Helper T cell (primary cell): Measurements from ENCODE around the genes C2CD4C, HCN2, WDR18 and ABCA7.

DNA sequence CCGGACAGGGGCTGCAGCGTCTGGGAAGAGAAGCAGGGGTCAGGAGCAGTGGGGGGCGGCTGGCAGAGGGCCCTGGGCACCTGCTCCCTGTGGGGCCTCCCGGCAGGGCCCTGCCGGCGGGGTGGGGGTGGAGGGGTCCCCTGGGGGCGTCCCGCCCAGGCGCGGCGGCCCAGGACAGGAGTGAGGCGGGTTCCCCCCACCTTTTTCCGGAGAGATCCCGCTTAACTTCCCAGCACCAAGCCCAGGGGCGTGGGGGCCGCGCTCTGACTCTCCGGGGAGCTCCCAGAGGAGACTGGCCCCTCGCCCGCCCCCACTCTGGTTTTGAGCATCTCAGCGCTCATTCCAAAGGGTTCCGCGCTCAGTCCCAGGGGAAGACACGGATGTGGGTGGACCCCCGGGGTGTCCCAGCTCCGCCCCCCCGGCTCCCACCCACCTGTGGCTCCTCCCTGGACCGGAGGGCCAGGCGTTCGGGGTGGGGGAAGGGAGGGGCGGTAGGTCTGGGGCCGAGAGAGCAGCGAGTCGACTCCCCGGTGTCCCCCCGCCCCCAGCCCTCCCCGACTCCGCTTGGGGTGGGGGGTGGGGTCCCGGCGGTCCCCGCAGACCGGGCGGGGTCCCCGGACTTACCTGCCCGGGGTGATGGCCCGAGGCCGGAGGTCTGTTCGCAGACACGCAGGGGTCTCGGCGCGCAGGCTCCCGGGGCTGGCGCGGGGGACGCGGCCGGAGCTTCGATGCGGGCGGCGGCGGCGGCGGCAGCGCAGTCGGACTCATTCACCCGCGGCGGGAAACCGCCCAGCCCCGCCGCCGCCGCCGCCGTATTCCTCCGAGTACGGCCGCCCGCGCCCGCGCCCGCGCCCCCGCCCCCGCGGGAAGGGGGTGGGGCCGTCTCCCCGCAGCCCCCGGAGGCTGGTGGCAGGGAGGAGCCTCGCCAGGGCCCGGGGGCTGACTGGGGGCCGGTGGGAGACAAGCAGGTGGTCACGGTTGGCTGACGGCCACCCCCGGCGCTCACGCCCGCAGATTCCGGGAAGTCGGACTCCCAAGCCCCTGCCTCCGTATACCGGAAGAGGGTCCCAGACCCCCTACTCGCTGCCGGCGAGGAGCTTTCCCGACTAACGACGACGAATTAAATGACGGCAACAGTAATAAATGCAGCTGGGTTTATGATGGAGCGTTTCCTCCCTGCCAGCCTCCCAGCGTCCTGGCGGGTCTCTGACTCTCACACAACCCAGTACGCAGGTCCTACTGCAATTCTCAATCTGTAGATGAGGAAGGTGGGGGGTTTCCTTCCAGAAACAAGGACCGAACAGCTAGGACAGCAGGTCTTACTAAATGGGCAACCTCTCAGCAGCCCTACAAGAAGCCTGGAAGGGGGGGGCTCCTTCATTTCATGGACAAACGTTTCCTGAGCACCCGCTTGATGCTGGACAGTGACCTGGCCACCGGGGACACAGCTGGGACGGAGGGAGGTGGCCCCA lies at the start of gene C2CD4C:
Gene C2CD4C, minus strand, starts transcription at position 766 of the 1,472 bp plus-strand sequence.
- PRO-cap, 2 experiments: no peak in any of the 2 experiments

- PRO-cap, 2 experiments: no peak in any of the 2 experiments
Measured at GRCh38 chr19:508598-509175, 1.4 kb downstream of the TPGS1 start.

- PRO-cap, 2 experiments: peak in 1 of 2 experiments; most common minus-strand start chr19:532929 (in 1)
Measured at GRCh38 chr19:532425-533584, 1.2 kb downstream of the CDC34 start.

DNA sequence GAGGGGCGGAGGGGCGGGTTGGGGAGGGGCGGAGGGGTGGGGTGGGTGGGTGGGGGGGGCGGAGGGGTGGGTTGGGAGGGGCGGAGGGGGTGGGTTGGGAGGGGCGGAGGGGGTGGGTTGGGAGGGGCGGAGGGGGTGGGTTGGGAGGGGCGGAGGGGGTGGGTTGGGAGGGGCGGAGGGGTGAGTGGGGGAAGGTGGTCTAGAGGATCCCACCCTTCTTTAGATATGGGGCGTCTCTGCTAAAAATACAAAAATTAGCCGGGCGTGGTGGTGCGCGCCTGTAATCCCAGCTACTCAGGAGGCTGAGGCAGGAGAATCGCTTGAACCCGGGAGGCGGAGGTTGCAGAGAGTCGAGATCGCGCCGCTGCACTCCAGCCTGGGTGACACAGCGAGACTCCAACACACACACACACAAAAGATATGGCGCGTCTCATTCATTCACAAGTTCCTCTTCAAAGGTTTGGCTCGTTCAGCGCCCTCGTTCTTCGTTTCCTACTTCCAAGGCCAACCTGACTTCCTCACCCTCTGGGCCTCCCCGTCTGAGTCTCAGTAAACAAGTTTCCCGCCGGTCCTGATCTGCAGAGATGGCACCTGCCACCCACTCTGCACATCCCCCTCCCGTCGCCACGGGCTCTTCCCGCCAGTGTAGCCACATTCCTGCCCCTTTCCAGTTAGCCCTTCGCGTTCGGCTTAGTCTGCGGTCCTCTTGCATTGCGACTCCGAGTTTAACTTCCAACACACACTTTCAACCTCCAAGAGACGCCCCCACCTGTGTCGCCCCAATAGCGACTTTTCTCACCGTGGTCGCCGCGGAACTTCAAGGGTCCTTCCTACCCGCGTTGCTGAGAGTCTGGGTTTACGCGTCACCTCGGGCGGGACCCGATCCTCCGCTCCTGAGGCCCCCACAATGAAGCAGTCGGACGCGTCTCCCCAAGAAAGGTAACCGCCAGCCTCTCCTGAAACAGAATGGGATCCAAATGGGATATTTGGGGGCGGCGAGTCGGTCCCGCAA lies 1.4 kb upstream of the BSG start:
- PRO-cap, 2 experiments: peak in 2 of 2 experiments; most common plus-strand start position 542 of the sequence (in 2); most common minus-strand start position 425 of the sequence (in 1)

DNA sequence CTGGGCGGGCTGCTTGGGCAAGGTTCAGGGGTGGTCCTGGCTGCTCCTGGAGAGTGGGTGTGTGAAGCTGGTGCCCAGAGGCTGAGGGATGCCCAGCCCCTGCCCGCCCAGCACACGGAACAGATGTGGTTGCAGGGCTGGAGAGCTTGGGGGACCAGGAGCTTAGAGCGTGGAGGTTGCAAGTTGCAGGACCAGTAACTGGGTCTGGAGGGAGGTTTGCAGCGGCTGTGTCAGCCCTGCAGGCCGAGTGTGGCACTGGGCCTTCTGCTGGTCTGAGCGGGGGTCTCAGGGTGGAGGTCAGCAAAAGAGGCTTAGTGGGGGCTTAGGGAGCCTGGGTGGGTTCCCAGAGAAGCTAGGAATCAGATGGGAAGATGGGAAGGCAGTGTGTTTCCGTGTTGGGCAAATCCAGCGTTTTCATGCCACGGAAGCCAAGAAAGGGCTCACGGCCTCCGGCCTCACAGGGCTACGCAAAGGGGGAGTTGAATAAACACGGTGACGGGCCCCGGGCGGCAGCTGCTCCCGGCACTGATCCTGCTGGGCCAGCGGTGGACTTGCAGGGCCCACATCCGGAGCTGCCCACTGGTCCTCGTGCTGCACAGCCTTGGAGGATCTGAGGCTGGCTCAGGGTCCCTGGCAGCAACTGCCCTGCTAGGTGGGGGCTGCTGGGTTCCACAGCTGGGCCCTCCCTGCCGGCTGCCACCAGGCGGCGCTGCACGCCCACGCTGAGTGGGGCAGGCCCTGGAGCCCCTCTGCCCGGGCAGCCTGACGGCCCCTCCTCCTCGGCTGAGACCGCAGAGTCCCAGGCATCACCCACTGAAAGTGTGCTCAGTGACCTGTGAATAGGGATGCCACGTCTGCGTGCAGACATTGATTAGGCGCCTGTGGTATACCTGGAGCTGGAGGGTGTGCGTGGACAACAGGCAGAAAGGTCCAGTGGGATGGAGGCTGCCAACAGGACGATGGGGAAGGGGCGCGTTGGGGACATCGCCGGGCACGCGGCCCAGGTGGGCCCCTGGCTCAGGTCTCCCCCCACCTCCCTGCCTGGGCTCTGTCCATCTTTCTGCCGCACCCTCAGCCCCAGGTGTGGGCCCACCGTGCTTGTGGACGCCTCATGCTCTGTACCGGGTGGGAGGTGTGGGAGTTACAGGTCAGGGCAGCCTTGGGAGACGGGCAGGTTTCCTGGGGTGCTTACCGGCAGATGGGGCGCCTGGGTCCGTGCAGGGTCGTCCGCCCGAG lies 5.4 kb upstream of the HCN2 start:
- PRO-cap, 2 experiments: no peak in any of the 2 experiments

DNA sequence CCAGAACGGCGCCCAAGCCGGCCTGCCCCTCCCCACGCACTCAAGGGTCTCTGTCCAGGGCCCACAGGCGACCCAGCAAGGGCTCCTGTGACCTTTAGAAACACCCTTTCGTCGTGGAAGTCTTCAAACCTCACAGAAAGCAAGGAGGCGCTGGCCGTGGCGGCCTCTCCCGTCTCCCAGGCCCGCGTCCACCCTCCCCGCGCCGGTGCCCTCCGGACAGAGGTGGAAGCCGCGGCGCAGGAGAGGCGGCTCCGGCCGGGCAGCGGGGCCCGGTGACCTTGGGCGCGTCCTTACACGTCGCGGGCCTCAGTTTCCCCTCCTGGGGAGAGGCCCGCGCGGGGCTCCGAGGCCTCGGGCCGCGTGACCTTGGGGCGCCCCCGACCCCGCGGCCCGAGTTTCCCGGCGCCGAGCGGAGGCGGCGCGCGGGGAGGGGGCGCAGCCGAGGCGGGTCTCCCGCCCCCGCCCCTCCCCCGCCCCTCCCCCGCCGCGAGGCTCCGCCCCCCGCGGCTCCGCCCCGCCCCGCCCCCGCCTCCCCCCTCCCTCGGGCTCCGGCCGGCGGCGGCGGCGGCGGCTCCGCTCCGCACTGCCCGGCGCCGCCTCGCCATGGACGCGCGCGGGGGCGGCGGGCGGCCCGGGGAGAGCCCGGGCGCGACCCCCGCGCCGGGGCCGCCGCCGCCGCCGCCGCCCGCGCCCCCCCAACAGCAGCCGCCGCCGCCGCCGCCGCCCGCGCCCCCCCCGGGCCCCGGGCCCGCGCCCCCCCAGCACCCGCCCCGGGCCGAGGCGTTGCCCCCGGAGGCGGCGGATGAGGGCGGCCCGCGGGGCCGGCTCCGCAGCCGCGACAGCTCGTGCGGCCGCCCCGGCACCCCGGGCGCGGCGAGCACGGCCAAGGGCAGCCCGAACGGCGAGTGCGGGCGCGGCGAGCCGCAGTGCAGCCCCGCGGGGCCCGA lies at the start of gene HCN2:
Gene HCN2, plus strand, starts transcription at position 539 of the 947 bp plus-strand sequence.
- PRO-cap, 2 experiments: no peak in any of the 2 experiments

DNA sequence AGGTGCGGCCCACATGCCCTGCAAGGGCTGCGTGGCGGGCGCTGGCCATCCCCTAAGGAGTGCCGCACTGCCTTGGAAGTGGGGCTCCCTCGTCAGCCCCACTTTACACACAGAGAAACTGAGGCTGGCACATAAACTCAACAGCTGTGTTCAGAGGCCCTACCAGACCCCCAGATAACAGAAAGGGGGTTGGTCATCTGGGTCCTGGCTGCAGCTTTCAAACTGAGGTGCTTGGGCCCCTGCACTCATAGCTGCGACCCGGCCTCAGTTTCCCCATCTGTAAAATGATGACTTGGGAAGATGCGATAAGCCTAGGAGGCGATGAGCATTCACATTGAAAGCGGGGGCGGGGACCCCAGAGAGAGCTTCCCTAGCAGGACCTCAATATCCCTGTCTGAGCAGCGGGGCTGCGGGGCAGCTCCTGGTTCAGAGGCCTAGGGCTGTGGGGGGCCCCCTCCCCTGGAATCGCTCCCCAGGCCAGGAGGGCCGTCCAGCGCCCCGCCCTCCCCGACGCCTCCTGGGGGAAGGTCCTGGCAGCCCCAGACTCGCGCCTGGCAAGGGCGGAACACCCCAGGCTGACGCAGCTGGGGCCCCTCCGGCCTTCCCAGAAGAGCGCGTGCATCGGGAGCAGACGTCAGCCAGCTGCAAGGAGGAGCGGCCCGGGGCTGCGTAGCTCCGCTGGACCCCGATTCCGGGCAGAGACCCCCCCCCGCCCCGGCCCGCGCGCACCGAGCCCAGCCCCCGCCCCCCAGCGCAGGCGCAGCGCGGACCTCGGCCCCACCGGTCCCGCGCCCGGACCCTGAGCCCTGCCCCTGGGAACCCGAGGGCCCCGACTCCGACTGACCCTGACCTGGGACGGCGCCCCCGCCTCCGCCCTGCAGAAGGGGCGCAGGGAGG lies 3.4 kb downstream of the FSTL3 start:
- PRO-cap, 2 experiments: peak in 2 of 2 experiments; most common plus-strand start position 607 of the sequence (in 1)

DNA sequence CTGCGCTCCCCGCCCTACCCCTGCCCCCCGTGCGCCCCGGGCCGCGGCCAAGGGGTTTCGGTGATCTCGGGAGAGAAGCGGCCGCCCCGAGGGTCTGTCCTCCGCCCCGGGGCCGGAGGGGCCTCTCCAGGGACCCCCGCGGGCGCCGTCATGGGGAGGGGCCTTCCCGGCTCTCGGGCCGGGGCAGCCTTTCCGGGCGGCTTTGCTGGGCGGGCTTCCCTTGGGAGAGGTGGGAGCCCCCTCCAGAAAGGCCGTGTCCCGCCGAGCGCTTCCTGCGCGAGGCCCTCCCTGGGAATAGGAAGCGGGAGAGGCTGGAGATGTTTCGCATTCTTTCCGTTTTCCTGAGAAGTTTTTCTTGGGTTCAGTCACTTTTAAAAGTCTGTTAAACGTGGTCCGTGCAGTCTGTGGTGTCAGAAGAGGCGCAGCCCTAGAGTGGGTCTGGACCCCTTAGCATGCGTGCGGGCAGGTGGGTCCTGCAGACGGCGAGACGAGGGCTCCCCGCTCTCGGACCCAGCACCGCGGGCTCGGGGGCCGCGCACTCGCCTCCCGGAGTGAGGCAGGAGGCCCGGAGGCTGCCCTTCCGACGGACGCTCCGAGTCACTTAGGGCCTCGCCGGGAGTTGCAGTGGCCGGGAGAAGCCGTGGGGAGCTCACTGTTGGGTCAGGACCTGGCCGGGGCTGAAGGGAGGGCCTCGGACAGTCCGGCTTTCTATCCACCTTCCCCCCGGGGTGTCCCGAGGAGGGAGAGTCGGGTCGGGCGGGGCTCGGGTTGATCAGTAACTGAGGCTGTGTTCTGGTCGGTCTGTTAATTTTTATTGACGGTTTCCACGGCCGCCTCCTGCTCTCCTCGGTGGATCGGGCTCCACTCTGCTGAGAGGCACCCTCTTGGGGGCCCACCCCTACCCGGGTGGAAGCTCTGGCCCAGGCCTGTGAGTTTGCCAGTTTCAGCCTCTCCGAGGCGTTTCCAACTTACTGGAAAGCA lies 1.1 kb downstream of the PTBP1 start:
- PRO-cap, 2 experiments: no peak in any of the 2 experiments

- PRO-cap, 2 experiments: no peak in any of the 2 experiments
Measured at GRCh38 chr19:806317-807426, 9.4 kb downstream of the PTBP1 start.

- PRO-cap, 2 experiments: no peak in any of the 2 experiments
Measured at GRCh38 chr19:808229-808970, 11.1 kb downstream of the PTBP1 start.

- PRO-cap, 2 experiments: no peak in any of the 2 experiments
Measured at GRCh38 chr19:817621-818144, 4.1 kb downstream of the PLPPR3 start.

DNA sequence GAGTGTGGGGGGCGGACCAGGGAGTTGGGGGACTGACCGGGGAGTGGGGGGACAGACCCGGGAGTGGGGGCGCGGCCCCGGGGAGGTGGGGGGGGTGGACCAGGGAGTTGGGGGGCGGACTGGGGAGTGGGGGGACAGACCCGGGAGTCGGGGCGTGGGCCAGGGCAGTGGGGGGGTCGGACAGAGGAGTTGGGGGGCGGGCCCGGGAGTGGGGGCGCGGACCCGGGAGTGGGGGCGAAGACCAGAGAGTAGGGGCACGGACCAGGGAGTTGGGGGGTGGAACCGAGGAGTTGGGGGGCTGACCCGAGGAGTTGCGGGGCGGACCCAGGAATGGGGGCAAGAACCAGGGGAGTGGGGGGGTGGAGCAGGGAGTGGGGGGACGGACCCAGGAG lies 861 bp downstream of the R3HDM4 start:
- PRO-cap, 2 experiments: no peak in any of the 2 experiments

GRCh38 chr19:917543-918166 lies 522 bp downstream of the KISS1R start:
- PRO-cap, 2 experiments: no peak in any of the 2 experiments

GRCh38 chr19:952311-953063 lies 26.7 kb downstream of the ARID3A start:
- PRO-cap, 2 experiments: no peak in any of the 2 experiments

DNA sequence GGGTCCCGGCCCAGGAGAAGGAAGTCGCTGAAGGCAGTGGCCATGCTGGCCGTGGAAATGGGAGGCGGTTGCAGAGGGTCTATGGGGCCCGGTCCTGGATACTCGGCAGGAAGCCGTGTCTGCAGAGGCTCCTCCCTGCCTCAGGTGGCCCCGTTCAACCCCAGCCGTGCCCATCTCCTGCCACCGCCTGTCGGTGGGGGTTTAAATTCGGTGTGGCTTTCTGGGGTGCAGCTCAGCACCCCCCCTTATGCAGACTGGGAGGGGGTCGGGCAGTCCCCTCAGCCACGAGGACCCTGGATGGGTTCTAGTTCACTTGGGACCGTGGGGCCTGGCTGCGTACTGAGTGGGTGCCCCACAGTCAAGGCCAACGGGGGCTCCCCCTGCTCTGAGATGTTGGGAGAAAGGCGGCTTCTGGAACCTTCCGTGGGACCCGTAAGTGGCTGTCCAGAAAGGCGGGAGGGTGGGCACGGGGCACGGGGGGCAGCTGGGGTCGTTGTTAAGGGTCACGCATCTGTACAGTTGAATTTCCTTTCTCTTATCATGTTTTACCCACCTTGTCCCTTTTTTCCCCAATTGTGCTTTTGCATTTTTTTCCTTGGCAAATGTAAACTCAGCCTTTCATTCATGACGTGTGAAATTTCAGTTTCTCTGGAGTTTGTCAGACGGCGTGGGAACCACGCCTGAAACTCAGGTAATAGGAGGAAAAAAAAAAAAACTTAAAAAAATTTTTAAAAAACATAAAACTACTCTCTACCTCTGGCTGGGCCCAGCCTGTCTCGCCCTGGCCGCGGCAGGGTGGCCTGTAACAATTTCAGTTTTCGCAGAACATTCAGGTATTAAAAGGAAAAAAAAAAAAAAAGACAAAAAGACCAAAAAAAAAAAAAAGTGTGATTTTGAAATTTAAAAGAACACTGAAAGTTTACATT lies 9.0 kb upstream of the WDR18 start:
- PRO-cap, 2 experiments: no peak in any of the 2 experiments

- PRO-cap, 2 experiments: no peak in any of the 2 experiments
Measured at GRCh38 chr19:982516-983277, 1.4 kb upstream of the WDR18 start.

DNA sequence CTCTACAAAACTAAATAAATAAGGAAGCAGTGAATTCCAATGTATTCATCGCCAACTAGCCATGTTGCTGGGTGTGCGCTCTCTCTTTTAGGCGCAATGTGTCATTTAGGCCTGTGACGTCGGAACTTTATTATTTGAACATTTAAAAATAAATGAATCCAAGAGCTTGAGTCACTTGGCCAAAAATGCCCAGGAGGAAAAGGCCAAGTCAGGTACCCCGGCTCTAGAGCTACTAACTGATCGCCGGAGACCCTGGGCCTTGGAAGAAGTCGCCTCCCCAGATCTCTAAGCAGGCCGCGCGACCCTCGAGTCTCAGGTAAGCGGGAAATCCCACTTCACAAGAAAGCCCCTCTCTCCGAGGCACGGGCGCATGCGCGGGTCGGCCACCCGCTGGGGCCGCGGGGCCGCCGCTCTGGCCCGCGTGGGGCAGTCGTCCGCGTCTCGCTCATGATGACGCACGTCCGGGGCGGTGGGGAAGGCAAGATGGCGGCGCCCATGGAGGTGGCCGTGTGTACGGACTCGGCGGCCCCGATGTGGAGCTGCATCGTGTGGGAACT lies at the start of gene WDR18:
Gene WDR18, plus strand, starts transcription at position 475 of the 557 bp plus-strand sequence.
- PRO-cap, 2 experiments: peak in 2 of 2 experiments; most common plus-strand start position 481 of the sequence (in 2); most common minus-strand start position 452 of the sequence (in 2)

GRCh38 chr19:995916-996997 lies 4.0 kb upstream of the GRIN3B start:
- PRO-cap, 2 experiments: peak in 2 of 2 experiments; most common plus-strand start chr19:996599 (in 2); most common minus-strand start chr19:996459 (in 2)

DNA sequence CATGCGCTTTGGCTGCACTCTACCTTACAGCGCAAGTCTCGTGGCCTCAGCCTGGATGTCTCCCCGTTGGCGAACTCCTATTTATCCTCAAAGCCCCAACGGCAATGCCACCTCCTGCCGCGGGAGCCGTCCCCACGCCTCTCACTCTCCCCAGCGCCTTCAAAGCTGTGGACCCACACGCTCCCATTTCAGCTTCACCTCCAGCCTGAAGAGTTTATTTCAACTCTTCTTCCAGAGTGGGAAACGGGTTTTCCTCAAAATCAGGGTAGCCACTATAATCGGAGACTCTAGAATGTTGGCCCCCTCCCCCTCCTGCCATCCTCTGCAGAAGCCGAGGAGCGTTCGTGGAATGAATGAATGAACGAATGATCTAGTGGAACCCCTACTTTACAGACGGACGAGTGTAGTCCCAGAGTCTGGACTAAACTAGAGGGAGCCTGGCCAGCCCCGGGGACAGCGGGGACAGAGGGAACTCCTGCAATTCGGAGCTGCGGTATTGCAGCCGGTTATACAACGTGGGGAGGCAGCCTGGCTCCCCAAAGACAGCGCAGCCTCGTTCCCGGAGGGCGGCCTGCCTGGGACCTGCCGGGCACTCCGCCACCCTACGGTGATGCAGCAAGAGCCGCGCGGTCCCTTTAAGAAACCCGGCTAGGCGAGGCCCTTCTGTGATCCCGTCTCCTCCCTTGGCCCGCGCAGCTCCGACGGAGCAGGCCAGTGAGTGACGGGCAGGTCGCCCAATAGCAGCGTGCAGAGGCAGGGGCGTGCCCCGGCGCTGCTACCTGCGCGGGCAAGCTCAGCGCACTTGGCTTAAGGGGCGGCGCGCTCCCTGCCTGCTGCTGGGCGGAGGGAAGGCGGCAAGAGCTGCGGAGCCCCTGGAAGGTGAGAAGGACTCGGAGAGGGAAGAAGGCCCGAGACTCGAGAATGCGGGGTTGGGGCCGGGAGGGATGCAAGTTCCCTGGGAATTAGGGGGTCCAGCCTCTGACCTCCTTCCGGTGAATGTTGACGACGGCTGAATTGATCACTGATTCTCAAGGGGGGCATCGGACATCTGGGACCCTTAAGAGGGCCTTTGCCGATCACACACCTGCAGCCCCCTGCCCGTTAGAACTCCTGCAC lies at the start of gene ABCA7:
Gene ABCA7, plus strand, starts transcription at position 790 of the 1,116 bp plus-strand sequence.
- PRO-cap, 2 experiments: peak in 2 of 2 experiments; most common plus-strand start position 836 of the sequence (in 2); most common minus-strand start position 612 of the sequence (in 2)

DNA sequence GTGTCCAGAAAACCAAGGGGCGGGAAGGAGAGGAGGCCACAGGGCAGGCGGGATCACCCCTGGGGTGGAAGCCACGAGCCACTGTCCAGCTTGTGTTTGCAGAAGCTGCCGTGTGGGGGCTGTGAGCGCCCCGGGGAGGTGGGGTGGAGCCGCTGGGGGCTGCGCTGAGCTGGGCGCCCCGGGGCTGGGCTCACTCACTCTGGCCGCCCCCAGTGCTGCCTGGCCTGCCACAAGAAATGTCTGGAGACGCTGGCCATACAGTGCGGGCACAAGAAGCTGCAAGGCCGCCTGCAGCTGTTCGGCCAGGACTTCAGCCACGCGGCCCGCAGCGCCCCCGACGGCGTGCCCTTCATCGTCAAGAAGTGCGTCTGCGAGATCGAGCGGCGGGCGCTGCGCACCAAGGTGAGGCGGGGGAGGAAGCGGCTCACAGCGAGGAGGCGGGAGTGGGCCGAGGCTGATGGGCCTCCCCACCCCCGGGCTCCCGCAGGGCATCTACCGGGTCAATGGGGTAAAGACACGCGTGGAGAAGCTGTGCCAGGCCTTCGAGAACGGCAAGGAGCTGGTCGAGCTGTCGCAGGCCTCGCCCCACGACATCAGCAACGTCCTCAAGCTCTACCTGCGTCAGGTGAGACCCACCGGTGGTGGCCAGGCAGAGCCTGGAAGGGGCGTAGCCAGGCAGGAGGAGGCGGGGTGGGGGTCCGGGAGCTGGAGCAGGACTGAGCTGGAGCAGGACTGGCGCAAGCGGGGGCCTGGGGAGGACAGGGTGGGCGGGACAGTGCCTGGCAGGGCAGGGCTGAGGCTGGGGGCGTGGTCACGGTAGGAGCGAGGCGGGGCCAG lies 13.6 kb downstream of the POLR2E start:
- PRO-cap, 2 experiments: no peak in any of the 2 experiments